Endothelial cell (in vitro differentiated cells): ENCODE data around the genes BLOC1S3, PPP1R13L and FOSB.

- PRO-cap: bidirectional peak, plus-strand start at chr19:45178784, minus-strand start at chr19:45178628
Observed at GRCh38 chr19:45178700-45179156, at the start of gene BLOC1S3. Gene BLOC1S3, plus strand, starts transcription at chr19:45178784.

GRCh38 chr19:45279697-45280311, 28.7 kb downstream of the MARK4 start:
- PRO-cap: no peak

DNA sequence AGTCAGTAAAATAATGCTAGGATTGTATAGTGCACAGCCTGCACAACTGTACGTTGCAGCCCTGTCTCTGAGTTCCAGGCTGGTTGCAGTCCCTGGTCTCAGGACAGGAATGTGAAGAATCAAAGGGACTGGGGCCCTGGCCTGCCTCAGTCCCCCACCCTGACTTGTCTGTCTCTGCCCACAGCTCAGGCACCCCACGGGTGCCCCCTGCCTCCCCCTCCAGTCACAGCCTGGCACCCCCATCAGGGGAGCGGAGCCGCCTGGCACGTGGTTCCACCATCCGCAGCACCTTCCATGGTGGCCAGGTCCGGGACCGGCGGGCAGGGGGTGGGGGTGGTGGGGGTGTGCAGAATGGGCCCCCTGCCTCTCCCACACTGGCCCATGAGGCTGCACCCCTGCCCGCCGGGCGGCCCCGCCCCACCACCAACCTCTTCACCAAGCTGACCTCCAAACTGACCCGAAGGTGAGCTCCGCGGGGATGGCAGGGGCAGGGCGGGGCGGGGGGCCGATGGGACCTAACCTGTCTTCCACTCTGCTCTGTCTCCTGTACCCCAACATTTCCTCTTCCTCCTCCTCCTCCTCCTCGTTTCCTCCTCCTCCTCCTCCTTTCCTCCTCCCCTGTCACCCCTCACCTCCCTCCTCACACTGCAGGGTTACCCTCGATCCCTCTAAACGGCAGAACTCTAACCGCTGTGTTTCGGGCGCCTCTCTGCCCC, 25.0 kb downstream of the CKM start:
- PRO-cap: no peak

GRCh38 chr19:45304628-45305353, 17.9 kb downstream of the CKM start:
- PRO-cap: no peak

DNA sequence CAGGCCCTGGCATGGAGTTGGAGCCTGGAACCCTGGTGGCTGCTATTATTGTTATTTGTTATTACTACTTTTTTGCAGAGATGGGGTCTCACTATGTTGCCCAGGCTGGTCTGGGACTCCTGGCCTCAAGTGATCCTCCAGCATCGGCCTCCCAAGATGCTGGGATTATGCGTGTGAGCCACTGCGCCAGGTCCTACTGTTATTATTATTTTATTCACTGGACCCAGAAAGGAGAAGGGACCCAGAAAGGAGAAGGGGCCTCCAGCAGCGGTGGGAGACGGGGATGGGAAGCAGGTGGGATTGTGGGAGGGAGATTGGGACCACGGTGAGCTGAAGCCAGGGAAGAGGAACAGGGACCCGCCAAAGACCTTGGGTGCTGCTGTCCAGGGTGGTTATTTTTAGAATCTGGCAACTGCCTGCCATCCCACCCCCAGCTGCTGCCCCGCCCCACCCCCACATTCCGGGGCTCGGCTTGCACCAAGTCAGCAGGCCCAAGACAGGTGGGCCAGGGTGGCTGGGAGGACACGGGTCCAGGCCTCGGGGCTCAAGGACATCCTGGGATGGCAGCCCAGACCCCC, 1.0 kb downstream of the CKM start:
- PRO-cap: no peak

DNA sequence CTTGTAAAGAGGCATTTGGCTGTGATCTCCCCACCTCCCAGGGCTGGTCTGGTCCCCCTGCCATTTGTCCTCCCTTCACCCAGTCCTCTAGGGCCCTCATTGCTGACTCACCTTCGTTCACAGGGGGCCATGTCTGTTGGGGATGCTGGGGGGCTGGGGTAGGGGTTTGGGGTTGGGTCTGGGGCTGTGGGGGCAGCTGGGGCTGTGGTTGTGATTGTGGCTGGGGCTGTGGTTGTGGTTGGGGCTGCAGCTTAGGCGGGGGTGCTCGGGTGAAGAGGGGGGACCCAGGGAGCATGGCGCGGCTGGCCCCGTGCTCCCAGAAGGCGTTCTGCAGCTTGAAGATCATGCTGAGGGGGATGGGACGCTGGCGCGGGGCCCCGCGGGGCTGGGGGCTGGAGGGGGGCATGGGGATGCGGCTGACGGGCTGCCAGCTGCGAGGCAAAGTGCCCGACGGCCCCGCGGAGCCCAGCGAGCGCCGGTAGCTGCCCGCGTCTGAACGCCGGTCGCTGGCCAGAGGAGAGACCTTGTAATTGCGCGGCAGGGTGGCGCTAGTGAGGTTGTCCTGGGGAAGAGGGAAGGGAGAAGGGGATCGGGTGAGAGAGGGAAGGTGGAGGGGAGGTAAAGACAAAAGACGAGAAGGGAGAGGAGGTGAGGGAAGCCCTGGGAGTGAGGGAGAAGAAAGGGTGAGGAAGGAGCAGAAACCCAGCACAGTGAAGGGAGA, 9.4 kb downstream of the PPP1R13L start:
- PRO-cap: no peak

GRCh38 chr19:45404976-45405941, at the start of gene PPP1R13L:
Gene PPP1R13L, minus strand, starts transcription at chr19:45405069.
- PRO-cap: no peak

DNA sequence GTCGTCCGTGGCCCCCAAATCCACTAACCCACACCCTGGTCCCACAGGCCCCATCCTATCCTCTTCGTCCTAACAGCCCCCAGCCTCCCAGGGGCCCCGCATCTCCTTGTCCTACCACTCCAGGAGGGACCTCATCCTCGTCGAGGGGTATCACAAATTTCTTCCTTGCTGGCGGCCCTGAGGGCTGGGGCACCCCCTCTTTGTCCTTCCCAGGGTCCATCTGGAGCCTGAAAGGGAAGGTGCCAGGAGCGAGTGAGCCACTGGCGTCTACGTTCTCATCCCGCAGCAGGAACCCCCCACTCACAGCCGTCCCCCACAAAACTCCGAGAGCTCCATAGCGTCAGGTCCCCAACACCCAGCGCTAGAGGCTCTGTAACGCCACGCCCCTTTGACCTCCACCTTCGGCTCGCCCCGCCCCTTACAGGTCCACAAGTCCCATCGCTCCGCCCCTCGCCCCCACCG, 531 bp downstream of the ERCC1 start:
- PRO-cap: bidirectional peak, plus-strand start outside the sequence, minus-strand start at position 374 of the sequence

GRCh38 chr19:45467262-45468102, at the start of gene FOSB:
Gene FOSB, plus strand, starts transcription at chr19:45467996.
- PRO-cap: bidirectional peak, plus-strand start at chr19:45467996, minus-strand start at chr19:45467590

- PRO-cap: no peak
Observed at GRCh38 chr19:45471585-45471893, 3.7 kb downstream of the FOSB start.

- PRO-cap: unidirectional peak, plus-strand start at chr19:45474918
Observed at GRCh38 chr19:45474241-45475056, 6.7 kb downstream of the FOSB start.

DNA sequence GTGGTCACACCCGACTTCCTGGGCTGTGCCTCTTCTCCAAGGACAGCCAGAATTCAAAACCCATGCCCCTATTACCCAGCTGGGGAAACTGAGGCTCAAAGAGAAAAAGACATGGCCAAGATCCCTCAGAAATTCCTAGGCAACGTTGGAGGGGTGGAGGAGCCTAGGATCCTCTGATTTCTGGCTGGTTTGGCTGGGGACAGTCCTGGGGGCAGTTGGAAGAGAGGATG, 2.3 kb downstream of the VASP start:
- PRO-cap: no peak

DNA sequence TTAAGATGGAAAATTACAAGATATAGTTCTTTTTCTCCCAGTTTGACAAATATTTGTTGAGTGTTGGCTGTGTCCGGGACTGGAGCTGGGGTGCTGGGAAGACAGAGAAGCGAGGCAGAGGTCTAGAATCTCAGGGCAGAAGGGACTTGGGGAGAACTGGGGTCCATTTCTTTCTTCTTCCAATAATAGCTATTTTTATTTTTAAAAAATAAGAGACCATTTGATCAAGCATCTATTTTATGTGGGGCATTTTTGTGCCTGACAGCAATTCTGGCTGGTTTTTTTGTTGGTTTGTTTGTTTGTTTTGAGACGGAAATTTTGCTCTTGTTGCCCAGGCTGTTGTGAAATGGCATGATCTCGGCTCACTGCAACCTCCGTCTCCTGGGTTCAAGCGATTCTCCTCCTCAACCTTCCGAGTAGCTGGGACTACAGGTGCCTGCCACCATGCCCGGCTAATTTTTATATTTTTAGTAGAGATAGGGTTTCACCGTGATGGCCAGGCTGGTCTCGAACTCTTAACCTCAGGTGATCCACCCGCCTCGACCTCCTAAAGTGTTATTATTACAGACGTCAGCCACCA, 2.7 kb downstream of the VASP start:
- PRO-cap: no peak

GRCh38 chr19:45521116-45521589, 13.9 kb downstream of the VASP start:
- PRO-cap: no peak

- PRO-cap: no peak
Observed at GRCh38 chr19:45543716-45544414, 36.6 kb downstream of the VASP start.

- PRO-cap: no peak
Observed at GRCh38 chr19:45571444-45571801, 13.2 kb downstream of the OPA3 start.

GRCh38 chr19:45657743-45658234, 10.2 kb upstream of the GIPR start:
- PRO-cap: no peak

DNA sequence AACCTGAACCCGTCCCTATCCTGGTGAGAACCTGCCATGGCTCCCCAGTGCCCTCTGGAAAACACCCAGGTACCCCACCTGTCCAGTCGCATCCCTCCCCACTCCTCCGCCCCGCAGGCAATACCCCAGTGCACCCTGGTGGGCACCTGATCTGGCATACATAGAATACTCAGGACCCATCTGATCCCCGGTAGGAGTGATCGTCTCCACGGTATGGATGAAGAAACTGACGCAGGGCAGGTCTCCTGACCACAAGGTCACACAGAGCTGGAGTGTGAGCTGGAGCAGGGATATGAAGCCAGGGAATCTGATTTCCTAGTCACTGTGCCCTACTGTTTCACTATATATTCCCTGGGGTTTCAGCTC, 12.7 kb downstream of the FBXO46 start:
- PRO-cap: bidirectional peak, plus-strand start at position 260 of the sequence, minus-strand start at position 198 of the sequence

DNA sequence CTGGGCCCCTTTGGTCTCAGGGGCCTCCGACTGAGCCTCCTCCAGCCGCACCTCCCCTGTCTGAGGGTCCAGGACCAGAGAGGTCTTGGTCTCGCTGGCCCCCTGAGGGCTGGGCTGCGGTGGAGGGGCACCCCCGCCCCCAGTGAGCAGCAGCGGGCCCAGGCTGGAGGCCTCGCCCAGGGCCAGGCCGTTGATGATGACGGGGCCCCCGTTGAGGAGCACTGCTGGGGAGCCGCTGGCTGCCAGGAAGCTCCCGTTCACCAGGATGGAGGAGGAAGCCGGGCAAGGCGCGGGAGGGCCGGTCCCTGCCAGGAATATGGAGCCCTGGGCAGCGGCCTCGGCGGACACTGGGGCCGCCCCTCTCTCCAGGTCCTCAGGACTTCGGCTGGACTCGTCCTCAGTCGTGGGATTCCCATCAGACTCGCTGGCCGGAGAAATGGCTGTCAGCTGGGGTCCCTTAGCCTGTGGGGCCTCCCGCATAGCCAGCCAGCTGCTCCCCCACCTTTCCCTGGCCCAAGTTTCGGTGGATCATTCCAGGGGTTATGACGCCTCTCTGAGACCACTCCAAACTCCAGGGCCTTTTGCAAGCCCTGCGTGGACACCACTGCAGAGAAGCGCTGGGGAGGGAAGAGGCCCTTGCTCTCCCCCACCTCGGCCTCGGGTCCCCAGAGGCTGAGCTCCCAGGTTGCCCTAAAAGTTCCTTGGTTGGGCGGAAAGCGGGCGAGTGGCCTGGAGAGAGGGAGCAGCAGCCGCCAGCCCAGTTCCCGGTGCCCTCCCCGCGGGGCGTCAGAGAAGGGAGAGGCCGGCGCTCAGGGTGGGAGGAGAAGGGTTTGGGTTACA, 2.1 kb downstream of the SIX5 start:
- PRO-cap: bidirectional peak, plus-strand start outside the sequence, minus-strand start at position 788 of the sequence

DNA sequence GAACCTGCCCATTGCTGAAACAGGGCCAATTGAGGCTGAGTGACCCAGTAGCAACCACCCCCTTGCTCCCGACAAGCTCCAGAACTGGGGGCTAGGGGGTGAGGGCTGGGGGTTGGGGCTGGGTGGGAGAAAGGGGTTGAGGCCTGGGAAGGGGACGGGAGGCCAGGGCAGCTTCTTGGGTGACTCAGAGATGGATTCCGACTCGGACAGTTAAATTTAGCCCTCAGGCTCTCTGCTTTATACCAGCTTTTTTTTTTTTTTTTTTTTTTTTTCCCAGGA, 386 bp upstream of the DMPK start:
- PRO-cap: no peak